ENCODE data around the genes TDGF1, PTPN23, CDC25A and TREX1.

- PRO-cap = unidirectional peak, plus-strand start at chr3:46577788
Observed at GRCh38 chr3:46577519-46578307, at the start of gene TDGF1. TSS of gene TDGF1 (plus strand) at chr3:46577788.

GRCh38 chr3:46579498-46580265 lies 2.1 kb downstream of the TDGF1 start:
- PRO-cap = no peak

DNA sequence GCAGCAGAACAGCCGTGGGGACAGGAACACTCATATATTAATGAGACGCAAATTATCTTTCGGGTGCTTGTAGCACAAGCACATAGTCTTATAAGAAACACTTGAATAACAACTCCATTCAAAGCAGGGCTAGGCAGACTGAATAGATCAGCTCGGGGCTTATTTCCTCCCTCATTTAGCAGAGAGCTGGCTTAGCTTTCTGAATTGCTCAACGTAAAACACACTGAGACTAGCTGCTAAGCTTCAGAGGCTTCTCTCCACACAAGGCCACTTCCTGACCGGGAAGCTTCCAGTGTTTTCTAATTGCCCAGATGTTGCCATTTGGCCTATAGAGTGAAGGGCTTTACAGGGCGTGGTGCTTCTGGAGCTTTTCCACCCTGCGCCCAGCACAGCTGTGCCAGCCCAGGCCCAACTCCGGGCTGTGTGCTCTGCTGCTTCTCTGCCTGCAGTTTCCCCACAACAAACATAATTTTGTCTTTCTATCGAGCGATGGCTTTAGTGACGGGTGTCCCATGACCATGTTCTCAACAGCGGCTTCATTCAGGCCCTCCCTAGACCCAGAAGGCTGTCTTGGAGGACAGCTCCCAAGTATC lies 16.6 kb downstream of the FAM240A start:
- PRO-cap = no peak

- PRO-cap = no peak
Observed at GRCh38 chr3:46833605-46834393, 29.4 kb downstream of the MYL3 start.

DNA sequence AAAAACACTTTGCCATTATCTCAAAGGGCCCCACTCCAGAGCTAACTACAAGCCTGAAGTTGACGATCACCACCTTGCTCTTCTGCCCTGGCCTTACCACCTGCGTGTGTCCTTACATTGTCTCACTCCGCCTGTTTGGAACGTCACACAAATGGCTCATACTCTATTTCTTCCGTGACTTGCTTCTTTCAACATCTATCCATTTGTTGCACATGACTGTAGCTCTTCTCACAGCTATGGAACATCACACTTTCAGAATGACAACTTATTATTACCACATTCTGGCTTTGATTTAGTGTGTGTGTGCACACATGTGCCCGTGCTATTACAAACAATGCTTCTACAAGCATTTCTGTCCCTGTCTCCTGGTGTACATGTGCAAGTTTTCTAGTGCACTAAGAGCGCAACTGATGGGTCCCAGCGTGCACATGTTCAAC lies 37.7 kb downstream of the PTH1R start:
- PRO-cap = no peak

DNA sequence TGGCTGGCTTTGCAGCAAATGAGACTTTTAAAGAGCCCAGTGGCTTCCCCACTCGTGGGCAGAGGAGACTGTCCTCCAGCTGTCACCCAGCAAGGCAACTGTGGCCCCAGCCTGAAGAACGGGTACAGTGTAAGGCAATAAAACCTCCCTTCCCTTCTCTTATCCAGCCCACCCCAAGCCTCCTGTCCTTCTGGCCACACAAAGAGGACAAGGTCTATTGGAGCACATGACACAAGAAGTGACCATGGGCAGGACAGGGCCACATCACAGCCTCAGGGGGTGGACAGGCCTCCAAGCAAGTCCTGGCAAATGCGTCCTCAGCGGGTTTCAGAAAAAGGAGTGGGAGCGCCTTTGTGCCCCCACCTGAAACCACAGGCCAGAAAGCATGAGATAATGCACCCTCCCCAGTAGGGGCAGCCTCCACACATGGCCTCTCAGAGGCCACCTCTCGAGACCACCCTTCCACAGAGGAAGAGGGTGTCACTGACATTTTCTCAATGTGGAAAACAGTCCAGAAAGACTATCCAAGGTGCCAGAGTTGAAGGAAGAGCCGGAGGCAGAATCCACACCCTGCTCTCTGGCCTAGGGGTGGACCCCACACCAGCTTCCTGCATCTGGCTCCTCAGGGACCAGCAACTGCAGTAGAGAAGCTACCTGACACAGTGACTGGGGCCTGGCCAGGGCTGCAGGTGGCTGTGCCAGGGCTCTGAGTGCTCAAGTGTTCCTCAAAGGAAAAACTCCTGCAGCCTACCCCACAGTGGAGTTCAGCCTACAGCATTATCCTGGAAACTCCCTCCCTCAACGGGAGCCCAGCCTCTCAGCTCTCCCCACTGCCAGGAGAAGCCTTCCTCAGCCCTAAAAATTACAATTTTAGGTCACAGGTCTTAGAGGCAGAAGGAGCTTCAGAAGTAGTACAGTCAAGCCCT lies 43.9 kb downstream of the CCDC12 start:
- PRO-cap = no peak

DNA sequence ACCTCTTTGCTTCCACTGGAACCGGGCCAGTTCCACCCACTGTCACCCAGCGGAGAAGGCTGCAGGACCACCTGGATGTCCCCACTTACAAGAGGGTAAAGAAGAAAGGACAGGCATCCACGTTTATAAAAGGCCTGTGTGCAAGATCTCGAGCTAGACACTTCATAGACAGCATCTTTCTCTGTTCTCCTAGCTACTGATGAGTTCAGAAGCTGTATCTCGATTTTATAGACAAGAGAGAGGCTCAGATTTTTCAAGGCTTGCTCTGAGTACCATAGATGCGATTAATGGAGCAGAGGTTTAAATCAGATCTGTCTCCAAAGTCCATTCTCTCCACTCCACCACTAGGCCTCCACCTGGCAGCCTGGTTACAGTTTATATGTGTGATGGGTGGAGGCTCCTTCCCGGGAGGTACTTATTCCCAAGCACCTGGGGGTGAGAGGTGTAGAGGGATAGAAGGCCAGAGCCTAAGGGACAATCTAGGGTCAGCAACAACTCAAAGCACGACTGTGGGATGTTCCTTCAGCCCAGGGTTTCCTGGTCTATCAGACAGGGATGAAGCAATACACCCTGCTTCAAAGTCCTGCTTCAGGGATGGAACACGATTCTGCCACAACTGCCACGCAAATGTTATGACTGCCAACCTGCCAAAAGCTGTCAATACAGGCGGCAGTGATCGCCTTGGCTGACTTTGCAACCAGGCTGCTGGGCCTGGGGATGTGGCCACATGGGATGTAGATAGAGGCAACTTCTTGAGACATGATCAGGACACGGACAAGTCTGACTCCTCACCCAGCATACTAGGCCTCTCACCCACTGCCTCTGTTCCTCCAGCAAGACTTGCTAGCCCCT lies 8.0 kb downstream of the CCDC12 start:
- PRO-cap = no peak

GRCh38 chr3:46981459-46982522 lies 2.3 kb downstream of the NBEAL2 start:
- PRO-cap = bidirectional peak, plus-strand start at chr3:46982130, minus-strand start at chr3:46982033

- PRO-cap = no peak
Observed at GRCh38 chr3:46987188-46987667, 7.8 kb downstream of the NBEAL2 start.

DNA sequence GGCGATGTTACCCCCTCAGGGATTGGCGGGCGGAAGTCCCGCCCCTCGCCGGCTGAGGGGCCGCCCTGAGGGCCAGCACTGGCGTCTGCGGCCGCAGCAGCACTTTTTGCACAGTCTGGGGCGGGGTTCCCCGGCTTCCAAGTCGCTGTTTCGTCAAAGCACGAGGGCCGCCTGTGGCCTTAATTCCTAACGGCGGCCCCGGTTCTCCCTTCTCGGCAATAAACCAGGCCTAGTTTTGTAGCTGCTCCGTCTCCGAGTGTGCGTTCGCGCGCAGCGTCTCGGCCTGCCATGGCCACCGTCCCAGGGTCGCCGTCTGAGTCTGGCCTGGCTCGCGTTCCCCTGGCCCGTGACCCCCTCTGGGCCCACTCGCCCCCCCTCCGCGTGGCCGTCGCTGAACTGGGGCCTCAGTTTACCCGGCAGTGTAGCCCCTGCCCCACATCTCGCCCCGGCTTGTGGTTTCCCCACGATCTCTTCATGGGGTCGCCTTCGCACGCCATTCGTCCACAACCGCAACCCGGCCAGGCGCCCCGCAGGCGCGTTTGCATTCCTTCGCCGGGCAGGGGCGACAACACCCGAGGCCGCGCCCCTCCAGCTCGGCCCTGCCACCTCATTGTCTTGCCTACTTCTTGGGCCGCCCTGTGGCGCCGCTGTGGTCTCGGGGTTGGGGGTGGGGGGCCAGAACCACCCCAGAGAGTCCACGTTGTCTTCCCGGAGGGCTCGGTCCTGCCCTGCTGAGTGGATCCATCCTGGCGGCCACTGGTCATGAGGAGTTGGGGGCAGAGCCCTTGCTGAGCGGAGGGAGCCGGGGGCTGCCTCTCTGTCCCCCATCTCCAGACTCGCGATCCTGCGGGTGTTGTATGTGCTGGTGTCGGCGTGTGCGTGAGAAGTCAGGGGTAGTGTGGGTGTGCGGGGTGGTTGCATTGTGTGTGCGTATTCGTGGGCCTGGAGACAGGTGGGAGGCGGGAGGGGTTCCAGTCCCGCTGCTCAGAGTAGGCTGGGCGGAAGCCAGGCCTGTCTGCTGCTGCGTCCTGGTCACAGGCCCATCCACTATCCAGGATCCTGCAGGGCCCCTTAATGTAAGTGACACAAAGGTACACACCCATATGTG lies 30.4 kb downstream of the NBEAL2 start:
- PRO-cap = bidirectional peak, plus-strand start at position 68 of the sequence, minus-strand start outside the sequence; unidirectional peak, plus-strand start at position 281 of the sequence; bidirectional peak, plus-strand start at position 610 of the sequence, minus-strand start at position 541 of the sequence

DNA sequence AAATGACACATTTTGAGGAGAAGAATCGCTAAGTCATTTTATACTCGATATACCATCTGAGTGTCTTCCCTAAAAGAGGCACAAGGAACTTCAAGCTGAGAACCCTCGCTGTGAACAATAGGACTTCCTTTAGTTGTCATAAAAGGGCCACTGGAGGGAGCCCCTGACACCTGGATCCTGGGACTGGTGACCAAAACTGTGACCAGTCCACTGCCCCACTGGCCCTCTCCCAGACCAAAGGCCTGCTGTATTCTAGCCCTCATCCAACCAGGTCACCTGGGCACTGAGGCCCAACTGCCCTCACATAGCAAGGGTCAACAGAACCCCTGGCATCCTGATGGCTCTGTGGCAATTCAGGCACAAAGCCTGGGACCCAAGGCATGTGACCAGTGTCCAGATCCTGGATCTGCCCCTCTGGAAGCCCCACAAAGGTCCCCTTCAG lies 31.9 kb downstream of the KIF9 start:
- PRO-cap = no peak

DNA sequence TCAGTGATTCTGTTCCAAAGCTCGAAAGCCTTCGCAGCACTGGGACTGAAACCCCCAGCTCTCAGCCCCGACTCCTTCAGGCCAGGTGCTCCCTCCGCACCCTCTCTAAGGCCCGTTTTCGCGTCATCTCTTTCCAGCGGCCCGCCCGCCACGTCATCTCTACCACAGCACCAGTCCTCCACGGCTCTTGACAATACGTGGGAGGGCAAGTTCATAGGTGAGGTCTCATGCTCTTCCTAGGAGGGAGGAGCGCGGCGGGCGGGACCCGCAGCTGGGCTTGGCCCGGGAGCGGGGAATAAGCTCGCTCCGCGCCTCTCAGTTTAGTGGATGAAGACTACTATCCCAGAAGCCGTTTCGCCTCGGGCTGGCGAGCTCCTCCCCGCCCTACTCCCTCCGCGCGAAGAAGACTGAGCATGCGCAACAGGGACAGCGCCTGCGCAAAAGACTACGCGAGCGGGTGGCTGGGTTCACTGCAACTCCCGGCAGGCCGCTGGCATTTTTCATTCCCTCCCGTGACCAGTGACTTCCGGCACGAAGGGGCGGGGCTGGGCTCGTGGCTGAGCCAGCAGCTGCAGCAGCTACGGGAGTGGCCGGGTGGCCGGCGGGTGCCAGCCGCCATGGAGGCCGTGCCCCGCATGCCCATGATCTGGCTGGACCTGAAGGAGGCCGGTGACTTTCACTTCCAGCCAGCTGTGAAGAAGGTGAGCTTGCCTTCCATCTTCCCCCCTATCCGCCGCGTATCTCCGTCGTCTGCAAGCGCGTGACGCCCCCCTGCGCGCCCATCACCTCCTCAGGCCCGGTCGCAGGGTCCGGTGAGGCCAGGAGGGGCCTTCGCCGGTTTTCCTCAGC lies at the start of gene PTPN23:
PTPN23 (plus strand) TSS at position 542 of the 849 bp plus-strand sequence.
- PRO-cap = bidirectional peak, plus-strand start at position 565 of the sequence, minus-strand start at position 329 of the sequence

DNA sequence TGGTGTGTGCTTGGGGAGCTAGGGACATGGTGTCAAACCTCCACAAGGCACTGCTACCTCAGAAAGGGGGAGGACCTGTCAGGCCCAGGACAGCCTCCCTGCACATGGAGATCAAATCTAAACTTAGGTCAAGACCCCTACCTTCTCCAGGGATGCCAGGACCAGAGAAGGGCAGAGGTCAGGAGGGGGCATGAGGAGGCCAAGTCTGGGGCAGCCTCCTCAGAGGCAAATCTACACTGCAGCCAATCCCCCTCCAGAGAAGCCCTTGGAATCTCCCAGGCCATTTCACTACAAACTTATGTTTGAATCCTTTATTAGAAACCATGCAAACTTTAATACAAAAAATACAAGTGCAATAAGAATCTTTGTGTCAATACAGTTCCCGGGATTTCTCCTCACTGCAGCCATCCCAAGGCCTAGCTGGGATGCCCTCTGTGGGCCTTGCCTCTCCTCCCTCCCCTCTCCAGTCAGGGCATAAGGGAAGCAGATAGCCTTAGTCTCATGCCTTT lies 48.4 kb downstream of the DHX30 start:
- PRO-cap = no peak

GRCh38 chr3:47911891-47912453 lies 104.2 kb downstream of the MAP4 start:
- PRO-cap = no peak

GRCh38 chr3:48119005-48119373 lies 69.2 kb downstream of the CDC25A start:
- PRO-cap = no peak

DNA sequence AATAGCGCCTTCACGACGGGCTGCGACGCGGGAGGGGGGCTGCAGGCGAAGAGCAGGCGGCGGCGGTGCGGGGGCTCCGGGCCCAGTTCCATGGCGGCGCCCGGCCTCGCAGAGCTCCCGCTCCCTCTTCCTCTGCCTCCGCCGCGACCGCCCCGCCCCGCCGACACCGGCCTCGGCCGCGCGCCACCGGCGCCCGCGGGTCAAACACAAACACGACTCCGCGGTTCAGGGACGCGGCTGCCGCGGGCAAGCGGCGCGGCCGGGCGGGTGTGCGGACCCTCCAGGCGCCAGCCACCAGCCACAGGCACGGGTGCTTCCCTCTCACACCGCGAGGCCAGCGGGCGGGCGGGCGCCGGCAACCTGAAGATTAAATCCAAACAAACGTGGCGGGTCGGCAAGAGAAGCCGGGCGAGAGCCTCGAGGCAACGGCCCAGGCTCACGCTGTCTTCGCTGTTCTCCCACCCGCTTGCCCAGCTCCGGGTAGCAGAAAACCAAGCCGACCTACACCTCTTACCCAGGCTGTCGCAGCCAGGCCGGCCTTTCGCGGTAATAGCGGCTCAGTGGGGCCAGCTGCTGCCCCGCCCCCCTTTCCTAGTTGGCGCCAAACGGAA lies at the start of gene CDC25A:
CDC25A (minus strand) TSS at position 562 of the 611 bp plus-strand sequence.
- PRO-cap = bidirectional peak, plus-strand start outside the sequence, minus-strand start at position 554 of the sequence

- PRO-cap = no peak
Observed at GRCh38 chr3:48239606-48240685, 958 bp upstream of the ZNF589 start.

DNA sequence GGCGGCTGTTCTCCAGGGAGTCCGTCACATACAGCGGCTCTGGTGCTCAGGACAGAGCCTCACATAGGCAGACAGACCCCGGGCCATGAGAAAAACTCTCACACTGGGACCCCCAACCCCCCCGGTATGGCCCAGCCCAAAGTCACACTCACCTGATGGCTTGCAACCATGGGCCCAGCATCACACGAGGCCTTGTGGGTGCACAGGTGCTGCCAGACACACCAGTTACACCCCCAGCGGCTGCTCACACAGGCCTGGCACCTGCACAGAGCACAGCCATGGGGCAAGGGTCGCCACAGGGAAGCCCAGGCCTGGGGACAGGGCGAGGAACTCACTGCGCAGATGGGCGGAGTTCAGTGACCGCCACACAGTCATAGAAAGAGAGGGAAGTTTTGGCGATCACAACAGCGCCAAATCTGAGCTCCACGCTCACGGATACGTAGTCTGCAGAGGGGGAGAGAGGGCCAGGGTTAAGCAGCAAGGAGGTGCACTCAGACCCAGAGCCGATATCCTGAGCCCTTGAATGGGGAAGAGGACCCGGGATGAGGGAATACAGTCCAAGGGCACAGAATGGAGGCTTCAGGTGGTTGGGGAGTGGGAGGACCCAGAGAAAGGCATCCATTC lies 9.3 kb downstream of the PLXNB1 start:
- PRO-cap = no peak

DNA sequence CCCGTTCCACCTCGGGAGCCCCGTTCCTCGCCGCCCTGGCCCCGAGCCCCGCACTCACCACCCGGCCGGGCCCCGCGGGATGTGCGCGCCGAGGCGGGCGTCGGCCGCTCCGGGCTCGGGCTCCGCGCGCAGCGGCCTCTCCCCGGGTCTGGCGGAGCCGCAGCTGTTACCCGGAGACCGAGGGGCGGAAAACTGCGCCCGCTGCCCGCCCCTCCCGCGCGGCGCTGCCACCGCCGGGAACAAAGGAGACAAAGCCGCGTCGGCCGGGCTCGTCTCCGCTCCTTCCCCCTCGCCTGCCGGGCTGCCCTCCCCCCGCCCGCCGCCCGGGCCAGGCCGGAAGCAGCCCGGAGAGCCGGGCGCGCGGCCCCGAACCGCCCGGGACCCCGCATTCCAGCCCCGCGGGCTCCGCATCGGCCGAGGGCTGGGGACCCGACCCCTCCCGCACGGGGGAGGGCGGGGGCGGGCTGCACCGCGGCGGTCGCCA lies 649 bp downstream of the PLXNB1 start:
- PRO-cap = bidirectional peak, plus-strand start at position 230 of the sequence, minus-strand start at position 150 of the sequence

DNA sequence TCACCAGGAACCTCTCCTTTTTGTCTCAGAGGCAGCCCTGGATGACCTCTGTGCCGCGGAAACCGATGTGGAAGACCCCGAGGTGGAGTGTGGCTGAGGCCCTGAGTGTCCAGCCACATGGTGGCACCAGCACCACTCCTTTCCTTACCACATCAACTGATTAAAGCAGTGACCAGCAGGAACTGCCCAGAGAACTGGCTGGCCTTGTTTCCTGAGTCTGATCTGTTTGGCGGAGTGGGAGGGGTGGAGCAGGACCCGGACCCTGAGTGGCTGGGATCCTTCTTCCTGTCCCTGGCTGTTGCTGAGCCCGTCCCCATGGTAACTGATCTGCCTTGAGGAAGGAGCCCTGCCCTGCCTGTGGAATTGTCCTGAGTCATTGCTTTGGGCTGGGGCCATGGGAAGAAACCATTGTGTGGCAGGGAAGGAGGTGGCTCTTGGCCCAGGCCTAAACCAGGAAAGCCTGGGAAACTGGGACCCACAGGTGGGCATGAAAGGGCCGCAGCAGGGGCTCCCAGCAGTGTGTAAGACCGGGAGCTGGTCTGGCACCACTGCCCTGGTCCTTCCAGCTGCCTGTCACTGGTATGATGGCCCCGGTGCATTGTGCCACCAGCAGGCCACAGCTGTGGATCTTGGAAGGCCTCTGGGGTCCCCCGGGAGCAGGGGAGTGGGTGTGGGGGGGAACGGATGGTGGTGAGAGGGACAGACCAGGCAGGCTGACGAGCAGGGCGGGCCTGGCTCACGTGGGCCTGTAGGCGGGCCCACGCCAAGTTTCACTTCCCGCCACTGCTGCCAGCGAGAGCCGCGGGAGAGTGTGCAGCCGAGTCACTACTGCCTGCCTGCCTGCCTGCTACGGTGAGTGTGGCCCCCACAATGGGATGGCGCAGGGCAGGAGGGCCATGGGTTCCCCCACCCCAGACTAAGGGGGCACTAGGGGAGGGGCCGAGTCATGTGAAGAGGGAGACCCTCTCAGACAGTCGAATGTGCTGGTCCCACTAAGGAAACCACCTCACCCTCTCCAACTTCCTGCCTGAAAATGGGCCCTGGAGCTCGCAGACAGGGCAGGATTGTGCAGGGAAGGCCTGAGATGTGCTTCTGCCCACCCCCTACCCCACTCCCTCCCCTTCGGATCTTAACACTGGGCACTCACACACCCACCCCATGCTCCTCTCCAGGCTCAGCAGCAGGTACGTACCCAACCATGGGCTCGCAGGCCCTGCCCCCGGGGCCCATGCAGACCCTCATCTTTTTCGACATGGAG lies at the start of gene TREX1:
TREX1 (plus strand) TSS at position 773 of the 1,258 bp plus-strand sequence.
- PRO-cap = bidirectional peak, plus-strand start at position 478 of the sequence, minus-strand start at position 196 of the sequence; bidirectional peak, plus-strand start at position 796 of the sequence, minus-strand start at position 666 of the sequence